Sciatic nerve (tissue), 1 donor: ENCODE results near the gene C17orf97.

DNA sequence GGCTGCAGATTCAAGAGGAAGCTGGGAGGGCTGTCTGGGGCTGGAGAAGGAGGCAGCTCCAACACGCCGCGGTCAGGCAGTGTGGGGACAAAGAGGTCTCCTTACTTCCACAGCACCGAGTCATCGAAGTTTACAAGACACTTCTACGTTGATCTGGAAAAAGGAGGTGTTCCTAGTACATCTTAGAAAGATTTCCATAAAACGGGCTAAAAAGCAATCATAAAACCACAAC lies 17.9 kb upstream of the DOC2B start:
- PRO-cap = no peak

DNA sequence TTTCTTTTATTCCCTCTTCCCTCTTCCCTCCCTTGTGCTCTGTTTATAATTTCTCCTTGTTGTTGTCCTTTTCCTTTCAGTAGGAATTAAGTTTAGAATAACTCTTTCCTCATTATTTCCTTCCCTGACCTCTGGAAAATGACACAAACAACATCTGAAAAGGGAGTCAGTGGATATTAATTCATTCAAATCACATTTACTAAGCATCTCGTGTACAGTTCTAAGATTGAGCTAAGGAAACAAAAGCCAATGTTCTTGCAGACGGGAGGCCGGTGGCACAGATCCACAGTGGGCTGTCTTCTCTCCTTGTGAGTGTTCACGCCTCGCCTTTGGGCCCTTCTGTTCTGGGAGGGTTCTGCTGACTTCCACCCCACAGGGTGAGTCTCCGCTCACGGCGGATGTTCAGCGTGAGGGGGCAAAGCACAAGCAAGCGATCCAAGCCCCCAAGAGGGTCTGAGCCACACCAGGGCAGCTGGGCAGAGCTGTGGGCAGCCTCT lies 84.1 kb upstream of the DOC2B start:
- PRO-cap = no peak

GRCh38 chr17:327314-327866 lies 25.2 kb downstream of the RPH3AL start:
- PRO-cap = no peak

GRCh38 chr17:409705-410835 lies at the start of gene C17orf97:
C17orf97 (plus strand) TSS chr17:410325.
- PRO-cap = unidirectional peak, minus-strand start at chr17:409944; bidirectional peak, plus-strand start at chr17:410352, minus-strand start at chr17:409991

GRCh38 chr17:423219-423477 lies 13.0 kb downstream of the C17orf97 start:
- PRO-cap = unidirectional peak, minus-strand start at chr17:423416

DNA sequence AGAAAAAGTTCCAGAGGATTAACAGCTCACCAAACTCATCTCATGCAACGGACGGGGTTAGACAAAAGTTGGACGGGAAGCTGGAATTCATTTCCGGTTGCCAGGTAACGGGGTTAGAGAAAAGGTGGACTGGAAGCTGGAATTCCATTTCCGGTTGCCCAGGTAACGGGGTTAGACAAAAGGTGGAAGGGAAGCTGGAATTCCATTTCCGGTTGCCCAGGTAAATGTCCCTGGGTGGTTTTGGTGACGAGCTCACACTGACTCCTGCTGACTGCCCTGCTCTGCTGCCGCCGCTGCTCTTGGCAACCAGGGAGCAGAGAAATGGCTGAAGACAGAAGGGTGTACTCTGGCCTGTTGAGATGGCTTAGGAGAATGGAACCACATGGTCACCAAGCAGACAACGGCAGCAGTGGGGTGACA lies 112.8 kb downstream of the C17orf97 start:
- PRO-cap = no peak

GRCh38 chr17:559541-560349 lies 149.6 kb downstream of the C17orf97 start:
- PRO-cap = no peak

DNA sequence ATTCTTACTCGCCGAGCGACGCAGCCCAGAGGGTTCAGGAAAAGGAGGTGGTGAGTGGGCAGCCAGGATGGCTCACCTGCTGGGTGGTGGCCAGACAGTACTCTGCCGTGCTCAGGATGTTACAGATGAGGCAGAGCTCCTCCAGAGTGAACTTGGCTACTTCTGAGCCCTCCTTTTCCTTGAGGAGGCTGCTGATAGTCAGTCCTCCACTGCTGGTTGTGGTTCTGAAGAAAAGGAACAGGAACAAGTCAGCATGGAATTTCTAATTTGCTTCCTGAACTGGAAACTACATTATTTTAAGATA lies 150.2 kb downstream of the C17orf97 start:
- PRO-cap = no peak

GRCh38 chr17:802397-803110 lies 20.4 kb downstream of the MRM3 start:
- PRO-cap = no peak

DNA sequence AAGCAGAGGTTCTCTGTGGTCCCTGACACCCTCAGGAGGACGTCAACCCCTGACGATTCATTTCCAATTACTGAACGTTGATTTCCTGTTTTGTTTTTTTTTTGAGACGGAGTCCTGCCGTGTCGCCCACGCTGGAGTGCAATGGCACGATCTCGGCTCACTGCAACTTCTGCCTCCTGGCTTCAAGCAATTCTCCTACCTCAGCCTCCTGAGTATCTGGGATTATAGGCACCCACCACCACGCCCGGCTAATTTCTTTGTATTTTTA lies 65.8 kb downstream of the MRM3 start:
- PRO-cap = no peak

DNA sequence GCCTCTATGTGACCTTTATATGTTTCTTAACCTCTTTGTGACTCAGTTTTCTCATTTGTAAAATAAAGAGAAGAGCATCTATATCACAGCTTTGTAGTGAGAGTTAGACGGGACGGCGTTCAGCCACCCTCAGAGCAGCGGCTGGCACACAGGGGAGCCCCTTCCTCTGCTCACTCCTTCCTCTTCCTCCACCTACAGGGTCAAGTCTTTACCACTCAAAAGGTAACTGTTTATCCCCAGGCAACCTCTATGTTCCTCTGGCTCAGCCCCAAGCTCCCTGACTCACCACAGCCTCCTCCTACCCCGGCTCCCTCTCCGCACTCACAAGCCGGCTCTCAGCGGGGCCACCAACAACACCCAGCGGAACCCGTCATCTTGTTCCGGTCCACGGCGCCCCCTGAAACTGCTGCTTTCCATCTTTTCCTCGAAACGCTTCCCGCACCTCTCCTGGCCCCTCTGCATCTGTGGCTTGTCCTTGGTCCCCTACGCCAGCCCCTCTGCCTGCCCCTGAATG lies 58.5 kb downstream of the NXN start:
- PRO-cap = no peak

- PRO-cap = no peak
Observed at GRCh38 chr17:969707-970369, 9.7 kb downstream of the NXN start.

GRCh38 chr17:972957-973315 lies 6.6 kb downstream of the NXN start:
- PRO-cap = no peak

- PRO-cap = no peak
Observed at GRCh38 chr17:977258-977638, 2.3 kb downstream of the NXN start.

DNA sequence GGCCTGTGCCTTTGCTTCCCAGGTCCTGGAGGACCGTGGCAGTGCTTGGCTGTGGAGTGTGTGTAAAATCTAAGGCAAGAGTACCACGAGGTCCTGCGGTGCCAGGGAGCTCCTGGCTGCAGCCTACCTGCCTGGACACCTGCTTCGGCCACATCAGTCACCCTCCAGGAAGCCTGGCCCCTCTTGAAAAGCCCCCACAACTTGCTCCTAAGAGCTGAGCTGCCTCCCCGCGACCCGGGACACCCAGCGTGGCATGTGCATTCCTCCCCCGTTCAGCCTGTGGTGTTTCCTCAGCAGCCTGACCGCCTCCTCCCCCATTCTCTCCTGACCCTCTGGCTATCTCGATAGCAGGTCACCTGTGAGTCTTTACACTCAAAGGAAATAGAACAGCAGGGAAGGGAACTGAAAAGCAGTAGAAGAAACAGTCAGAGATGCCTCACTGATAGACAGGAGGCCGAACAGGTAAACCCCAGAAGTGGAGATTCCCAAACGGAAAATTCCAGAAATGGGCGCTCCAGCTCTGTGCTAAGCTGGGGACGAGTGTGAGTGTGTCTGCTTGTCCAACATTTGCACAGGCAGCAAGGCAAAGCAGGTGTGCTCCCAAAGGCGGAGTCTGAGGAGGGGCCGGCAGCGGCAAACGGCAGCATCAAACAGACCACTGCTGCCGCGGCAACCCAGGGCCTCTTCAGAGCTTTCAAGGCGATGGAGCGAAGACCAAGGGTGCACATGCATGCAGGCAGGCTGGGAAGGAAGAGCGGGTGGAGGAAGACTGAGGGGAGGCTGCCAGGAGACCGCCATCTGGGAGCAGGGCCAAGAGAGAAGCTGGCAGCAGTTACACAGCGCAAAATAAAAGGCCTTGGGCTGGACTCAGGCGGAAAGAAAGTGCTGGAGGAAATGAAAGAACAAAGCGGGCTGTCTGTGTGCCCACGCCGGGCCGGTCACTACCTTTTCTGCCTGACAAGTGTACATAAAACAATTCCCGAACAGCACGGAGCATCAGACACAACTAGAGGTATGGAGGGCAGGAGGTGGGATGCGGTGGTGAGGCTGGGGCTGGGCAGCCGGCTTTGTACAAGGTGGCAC lies 8.3 kb downstream of the TIMM22 start:
- PRO-cap = no peak

GRCh38 chr17:1036947-1037615 lies 40.2 kb downstream of the TIMM22 start:
- PRO-cap = no peak

GRCh38 chr17:1043506-1044403 lies 46.8 kb downstream of the TIMM22 start:
- PRO-cap = bidirectional peak, plus-strand start at chr17:1044153, minus-strand start at chr17:1043976

DNA sequence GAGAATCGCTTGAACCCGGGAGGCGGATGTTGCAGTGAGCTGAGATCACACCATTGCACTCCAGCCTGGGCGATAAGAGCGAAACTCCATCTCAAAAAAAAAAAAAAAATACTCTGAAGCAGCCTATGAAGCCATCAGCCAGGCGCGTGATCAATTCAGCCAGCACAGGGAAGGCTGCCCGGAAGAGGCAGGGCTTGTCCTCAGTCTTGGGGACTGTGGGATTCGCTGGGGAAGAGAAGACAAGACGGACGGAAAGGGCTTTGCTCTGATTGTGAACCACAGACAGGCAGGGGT lies 37.3 kb downstream of the ABR start:
- PRO-cap = no peak

GRCh38 chr17:1186716-1187763 lies 7.3 kb upstream of the ABR start:
- PRO-cap = no peak

GRCh38 chr17:1267390-1267844 lies 2.8 kb upstream of the BHLHA9 start:
- PRO-cap = no peak